Mesenchymal stem cell of the bone marrow (primary cell): ENCODE measurements around a stretch of chr1.

DNA sequence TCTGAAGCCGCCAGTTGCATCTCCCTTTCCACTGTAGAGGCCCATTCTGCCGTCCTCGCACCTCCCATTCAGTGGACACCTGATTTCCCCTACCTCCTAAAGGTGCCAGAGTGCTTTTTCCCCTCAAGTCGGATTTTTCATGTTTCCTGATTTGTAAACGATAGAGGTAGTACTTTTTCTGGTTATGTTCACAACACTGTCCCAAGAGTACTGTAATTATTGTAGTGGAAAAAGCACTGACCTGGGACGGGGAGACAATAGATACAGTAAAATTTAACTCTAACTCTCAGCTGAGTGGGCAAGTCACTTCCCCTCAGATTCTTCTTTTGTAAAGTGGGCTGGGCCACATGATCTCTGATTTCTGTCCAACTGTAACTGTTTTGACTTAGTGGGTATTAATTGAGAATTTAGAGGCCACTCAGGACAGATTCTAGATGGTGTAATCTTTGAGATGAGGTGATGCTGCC is 19.2 kb downstream of the MARCKSL1 start:
- CAGE, long polyA plus RNA = no peak

GRCh38 chr1:32322529-32323058 is 13.4 kb downstream of the MARCKSL1 start:
- CAGE, long polyA plus RNA = no peak

- CAGE, long polyA plus RNA = no peak
Measured at GRCh38 chr1:32330276-32330618, 5.8 kb downstream of the MARCKSL1 start.

- CAGE, long polyA plus RNA = no peak
Measured at GRCh38 chr1:32338271-32339021, 2.4 kb upstream of the MARCKSL1 start.

DNA sequence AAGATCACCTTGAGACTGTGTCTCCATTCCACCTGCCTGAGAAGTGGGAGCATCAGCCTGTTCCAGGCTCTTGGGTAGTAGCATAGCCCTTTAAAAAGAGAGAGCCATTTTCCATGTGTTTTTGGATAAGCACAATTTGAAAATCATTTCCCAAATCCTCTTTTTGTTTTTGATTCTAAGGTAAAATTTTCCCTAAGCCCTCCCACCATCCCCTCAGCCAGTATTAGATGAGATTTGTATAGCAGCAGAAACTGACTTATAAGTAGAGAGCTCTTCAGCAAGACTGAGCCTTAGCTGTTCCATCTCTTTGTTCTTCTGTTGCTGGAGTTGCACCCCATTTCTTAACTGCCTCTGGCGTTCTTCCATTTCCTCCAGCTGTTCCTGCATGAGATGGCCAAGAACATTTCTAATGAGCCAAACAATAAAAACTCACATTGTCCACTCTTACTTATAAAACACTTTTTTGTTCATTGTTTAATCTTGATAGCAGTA is 18.5 kb downstream of the SYNC start:
- CAGE, long polyA plus RNA = no peak

- CAGE, long polyA plus RNA = no peak
Measured at GRCh38 chr1:32700111-32700396, 2.5 kb downstream of the SYNC start.

DNA sequence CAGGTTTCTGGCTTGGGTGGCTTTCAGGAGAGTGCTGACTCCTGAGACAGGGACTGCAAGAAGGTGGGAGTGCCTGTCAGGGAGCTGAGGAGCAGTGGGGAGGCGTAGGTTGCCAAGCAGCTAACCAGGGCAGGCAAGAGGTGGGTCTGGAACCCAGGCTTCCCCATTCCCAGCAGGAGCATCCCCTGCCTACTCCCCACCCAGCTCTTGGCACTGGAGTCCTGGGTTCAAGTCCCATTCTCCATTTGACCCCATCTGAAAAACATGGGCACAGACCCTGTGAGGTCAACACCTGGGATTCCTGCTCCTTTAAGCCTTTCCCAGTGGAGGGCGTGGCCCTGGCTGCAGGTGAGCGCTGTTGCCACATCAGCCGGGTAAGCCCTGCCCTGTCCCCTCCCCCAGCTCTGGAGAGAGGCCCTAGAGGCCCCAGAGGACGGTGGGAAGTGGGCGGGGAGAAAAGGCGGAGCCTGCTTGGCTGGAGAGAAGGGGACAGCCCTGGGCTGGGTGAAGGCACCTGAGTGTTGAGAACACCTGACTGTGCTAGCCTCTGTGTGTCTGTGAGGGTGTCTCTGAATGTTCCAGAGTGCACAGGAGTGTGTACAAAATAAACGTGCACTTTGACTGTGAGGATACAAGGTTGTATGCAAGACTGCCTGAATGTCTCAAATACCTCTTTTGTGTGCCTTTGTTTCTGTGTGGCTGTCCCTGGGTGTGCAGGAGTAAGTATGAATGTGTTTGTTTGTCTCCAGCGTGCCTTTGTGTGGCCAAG is 14.0 kb upstream of the SYNC start:
- CAGE, long polyA plus RNA = no peak

- CAGE, long polyA plus RNA = no peak
Measured at GRCh38 chr1:32736893-32737651, 4.6 kb upstream of the KIAA1522 start.

DNA sequence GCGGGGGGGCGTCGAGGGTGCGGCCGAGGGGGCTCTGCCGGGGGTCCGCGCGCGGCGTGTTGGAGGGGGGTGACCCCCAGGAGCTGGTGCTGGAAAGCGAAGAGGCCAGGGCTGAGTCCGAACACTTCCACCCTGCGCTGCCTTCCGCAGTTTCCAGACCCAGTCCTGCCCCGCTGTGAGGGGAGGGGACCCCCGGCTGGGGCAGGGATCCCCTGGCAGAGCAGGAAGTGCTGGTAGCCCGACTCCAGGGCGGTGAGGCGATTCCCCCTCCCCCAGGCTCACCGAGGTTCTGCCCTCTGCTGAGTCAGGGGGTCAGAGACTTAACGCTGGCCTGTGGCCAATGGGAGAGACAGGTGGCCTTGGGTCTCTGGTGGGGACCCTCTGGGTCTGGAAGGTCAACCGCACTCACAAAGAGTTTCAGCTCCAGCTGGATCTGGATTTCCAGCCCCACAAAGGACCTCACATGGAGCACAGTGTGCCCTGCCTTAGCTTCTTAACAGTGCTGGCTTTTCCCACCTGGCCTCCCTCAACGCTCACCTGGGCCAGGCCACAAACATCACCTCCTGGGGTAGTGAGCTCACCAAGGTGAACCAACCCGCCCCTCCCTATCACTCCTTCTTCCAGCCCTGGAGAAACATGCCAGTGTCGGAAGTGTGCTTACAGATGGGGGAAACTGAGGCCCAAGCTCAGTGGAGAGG is 736 bp downstream of the KIAA1522 start:
- CAGE, long polyA plus RNA = no peak

DNA sequence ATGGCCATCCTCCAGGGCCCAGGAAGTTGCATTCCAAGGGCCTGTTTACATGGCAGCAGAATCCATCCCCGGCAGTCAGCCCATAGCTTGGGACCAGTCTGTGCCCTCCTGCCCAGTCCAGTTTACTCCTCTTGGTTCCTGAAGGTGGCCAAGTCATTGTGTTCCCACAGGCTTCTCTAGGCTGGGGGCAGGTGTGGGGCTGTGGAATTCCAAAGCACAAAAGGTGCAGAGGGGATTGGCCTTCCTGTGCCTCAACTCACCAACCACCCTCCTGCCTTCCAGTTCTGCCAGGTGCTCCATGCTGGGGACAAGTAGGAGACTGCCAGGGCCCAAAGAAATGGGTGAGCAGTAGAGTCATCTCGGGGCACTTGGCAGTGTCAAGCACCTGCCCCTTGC is 31.7 kb downstream of the KIAA1522 start:
- CAGE, long polyA plus RNA = no peak

DNA sequence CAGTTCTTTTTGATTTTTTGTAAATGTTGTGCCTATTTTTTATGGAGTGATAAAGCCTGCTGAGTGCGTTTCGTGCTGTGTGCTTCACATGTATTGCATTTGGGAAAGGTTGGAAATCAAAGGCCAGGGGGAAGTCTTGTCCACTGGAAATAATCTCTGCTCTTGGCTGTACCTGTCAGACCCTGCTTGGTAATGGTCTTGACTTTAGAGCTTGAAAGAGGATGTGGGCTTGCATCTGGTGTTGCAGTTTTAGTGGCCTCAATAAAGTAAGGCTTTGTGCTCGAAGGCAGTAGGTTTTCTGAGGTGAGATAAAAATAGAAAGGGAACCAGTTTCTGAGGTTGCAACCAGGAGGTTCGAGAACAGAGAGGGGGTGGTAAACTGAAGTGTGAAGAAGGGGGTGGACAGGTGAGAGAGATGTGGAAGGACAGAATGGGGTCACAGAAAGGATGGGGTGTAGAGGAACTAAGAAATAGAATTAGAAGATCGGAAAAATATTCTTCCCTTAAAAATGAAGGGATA is 1.4 kb downstream of the S100PBP start:
- CAGE, long polyA plus RNA = no peak

GRCh38 chr1:32871486-32872011 is 837 bp upstream of the FNDC5 start:
- CAGE, long polyA plus RNA = no peak

DNA sequence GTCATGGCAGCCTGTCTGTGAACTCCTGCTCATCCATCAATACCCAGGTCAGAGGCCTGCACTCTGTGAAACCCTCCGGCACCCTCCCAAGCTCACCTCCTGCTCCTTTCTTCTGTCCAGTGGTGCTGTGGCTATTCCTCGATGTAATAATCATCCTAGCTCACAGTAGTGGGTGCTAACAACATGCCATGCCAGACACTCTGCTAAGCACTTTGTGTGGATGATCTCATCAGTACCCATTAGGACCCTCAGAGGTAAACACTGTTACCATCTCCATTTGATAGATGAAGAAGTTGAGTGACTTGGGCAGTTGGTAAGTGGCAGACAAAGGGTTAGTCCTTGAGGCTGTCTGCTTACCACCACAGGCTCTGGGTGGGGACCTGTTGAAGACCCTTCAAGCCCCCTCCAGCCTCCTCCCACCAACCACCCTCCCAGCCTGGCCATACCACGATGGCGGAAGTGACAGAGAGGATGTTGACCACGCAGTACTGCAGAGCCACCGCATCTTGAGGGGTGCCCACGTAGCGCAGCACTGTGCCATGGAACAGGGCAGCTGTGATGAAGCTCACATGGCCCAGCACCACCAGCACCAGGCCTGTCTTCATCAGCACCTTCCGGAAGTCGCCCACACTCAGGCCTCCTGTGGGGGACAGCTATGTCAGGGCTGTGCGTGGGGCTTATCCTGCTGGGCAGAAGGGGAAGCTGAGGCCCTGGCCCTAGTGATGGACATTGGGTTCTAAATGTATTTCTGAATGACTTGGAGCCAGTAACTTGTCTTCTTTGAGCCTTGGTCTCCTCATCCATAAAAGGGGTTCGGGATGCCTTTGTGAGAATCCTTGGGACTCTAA is 3.3 kb downstream of the TMEM54 start:
- CAGE, long polyA plus RNA = no peak

GRCh38 chr1:32900388-32900897 is 746 bp downstream of the TMEM54 start:
- CAGE, long polyA plus RNA = no peak

- CAGE, long polyA plus RNA = no peak
Measured at GRCh38 chr1:32904198-32904883, 3.2 kb upstream of the TMEM54 start.

DNA sequence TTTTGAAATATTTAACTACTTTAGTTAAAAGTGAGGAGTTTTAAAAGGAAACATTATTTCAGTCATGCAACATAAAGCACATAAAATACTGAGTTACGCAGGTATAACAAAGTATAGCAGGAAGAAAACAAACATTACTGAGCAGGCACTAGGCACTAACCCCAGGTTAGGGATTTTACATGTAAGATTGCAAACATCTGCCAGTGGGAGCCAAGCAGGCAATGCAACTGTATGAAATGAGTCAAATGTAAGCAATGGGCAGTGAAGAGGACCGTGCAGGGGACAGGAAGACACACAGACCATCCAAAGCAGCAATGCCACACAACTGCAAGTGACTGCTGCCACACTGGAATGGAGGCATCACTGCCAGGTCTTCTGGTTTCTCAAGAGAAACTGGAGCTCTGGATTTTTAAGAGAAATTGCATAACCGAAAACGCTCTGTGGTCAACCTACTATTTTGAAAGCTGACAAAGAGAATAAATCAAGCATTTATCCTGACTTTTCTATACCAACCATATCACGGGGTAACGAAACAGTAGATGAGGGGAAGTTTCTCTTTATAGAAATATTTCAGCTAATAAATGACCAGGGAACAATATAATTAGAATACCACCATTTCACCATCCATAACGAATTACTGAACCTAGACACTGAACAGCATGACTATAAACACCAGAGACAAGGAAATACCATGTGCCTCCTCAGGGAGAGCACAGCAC is 4.6 kb downstream of the AK2 start:
- CAGE, long polyA plus RNA = no peak

- CAGE, long polyA plus RNA = no peak
Measured at GRCh38 chr1:33045273-33045703, 8.6 kb upstream of the AK2 start.

- CAGE, long polyA plus RNA = no peak
Measured at GRCh38 chr1:33128132-33128930, 47.4 kb downstream of the AZIN2 start.

- CAGE, long polyA plus RNA = no peak
Measured at GRCh38 chr1:33181177-33181825, 542 bp downstream of the TRIM62 start.

- CAGE, long polyA plus RNA = no peak
Measured at GRCh38 chr1:33239557-33239809, 16.8 kb upstream of the ZNF362 start.